Breast epithelium (tissue), 2 donors: ENCODE measurements around a stretch of chr15.

- PRO-cap, result no peak
- RAMPAGE, long total RNA, 2 experiments, result no peak in any of the 2 experiments
Observed at GRCh38 chr15:35209949-35210284, 124.8 kb upstream of the NANOGP8 start.

GRCh38 chr15:35548453-35548815 lies 2.5 kb upstream of the DPH6 start:
- PRO-cap, result no peak
- RAMPAGE, long total RNA, 2 experiments, result no peak in any of the 2 experiments

DNA sequence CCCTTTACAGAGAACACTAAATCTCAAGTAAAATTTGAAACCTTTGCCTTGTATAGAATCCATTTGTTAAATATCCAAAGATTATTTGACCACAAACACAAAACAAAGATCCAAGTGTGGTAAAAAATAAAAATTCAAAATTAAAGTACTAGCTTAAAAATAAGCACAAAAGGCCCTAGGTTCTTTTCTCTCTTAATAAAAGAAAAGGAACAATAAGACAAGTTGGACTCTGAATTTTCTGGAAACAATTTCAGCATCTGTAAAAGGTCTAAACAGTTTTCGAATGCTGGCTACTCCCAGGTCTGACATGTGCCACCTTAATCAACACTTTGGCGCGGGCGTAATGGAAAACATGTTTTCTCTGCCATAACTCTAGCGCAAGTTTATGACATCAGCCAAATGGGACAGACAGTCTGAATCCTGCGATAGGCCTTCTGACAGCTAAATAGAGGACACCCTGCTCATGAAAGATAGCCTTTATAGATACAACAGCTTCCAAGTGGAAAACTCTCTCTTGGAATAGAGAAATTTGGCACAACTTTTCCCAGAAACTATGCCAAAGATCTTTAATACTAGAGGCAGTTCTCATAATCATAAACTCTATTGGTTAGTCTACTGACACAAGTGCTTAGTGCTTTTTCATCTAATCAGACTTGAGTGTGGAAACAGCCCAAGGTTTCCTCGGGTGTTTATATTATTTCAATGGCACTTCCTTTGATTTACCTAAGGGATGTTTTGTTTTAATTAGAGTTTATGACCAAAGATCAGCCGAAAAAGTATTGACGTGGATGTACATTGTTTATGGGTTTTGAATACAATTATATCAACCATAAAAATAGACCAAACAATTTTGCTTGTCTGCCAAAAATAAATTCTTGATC lies 120.0 kb upstream of the DPH6 start:
- PRO-cap, result no peak
- RAMPAGE, long total RNA, 2 experiments, result no peak in any of the 2 experiments

- PRO-cap, result no peak
- RAMPAGE, long total RNA, 2 experiments, result no peak in any of the 2 experiments
Observed at GRCh38 chr15:36106672-36107225, 472.7 kb upstream of the CDIN1 start.

DNA sequence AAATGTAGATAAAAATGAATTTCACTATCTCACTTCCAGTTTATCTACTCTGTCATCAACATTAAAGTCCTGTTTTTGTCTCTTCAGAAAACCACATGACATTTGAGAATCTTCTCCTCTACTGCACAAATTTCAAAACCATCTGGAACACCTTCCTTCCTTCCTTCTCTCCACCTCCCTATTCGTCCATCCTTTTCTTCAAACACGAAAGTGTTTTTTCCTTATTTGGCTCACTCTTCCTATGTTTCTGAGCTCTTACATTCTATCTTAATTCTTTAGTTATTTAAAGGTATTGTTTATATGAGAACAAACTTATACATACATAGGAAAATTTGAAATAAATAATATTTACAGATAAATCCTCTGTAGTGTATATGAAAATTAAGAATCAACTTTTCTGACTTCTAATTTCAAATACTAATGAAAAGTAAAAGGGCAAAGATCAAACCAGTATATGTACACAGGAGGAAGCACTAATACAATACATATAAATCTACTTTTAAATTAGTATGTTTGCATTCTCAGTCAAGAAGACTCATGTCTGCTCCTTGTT lies 131.0 kb downstream of the MEIS2 start:
- PRO-cap, result no peak
- RAMPAGE, long total RNA, 2 experiments, result no peak in any of the 2 experiments

DNA sequence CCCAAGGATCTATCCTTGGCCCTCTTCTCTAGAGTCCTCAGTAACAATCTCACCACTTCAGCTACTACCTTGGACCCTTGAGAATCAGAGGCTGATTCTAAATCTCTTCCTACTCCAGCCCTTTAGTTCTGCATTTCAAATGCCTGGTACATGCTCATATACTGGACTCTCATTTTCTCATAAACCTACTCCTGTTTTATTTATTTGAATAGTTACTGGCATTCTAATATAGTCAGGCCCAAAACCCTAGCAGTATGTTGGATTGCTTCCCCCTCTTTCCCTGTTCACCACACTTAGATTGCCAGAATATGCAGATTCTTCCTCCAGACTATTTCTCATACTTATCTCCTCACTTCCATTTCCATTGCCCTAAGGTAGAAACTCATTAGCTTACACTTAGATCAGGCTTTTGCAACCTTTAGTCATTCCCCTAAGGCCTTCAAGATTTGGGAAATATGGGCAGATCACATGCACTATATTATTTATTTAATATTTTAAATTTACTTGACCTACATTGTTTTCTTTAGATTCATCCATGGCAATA lies 99.0 kb downstream of the MEIS2 start:
- PRO-cap, result no peak
- RAMPAGE, long total RNA, 2 experiments, result no peak in any of the 2 experiments

DNA sequence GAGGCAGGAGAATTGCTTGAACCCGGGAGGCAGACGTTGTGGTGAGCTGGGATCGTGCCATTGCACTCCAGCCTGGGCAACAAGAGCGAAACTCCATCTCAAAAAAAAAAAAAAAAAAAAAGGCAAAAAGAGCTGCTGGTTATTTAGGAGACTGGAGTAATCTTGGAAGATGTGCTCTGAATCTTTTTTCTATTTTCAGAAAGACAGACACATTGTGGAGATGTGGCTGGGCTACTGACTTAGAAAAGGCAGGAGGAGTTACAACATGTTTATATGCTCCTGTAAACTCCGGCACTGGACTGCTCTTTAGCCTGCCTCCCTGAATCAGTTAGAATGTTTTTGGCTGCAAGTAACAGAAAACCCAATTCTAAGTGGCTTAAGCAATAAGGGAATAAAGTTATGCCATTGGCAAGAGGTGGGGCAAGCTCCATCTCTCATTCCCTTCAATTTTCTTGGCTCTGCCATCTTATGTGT lies 22.2 kb upstream of the MEIS2 start:
- PRO-cap, result no peak
- RAMPAGE, long total RNA, 2 experiments, result no peak in any of the 2 experiments

- PRO-cap, result no peak
- RAMPAGE, long total RNA, 2 experiments, result no peak in any of the 2 experiments
Observed at GRCh38 chr15:38332434-38333248, 80.0 kb downstream of the SPRED1 start.

GRCh38 chr15:38652925-38653541 lies 88.4 kb upstream of the RASGRP1 start:
- PRO-cap, result no peak
- RAMPAGE, long total RNA, 2 experiments, result no peak in any of the 2 experiments

DNA sequence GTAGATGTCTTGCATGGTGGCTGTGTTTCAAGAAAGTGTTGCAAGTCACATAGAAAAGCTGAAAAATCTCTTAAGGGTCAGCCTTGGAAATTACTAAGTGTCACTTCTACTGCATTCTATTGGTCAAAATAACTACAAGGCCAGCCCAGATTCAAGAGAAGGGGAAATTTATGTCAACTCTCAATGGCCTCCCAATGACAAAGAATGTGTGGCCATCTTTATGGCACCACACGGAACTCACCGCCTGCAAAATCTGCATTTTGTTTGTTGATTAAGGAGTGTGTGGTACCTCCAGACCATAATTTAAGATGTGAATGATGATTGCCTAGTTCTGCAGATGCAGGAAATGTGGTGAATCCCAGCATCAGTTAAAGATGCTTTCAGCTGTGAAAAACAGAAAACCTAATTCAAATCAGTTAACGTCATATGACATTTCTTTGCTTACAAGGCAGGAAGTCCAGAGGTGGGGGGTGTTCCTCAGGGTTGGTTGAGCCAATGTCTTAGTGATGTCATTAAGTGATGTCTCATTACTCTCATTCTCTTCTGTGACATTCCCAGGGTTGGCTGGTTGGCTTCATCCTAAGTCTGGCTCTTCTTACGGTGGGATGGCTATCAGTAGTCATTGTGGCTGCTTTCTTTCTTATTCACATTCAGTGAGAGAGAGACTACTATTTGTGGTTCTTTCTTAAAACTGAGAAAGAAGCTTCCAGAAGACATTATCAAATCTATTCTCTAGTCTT lies 106.0 kb upstream of the RASGRP1 start:
- PRO-cap, result no peak
- RAMPAGE, long total RNA, 2 experiments, result no peak in any of the 2 experiments

- PRO-cap, result no peak
- RAMPAGE, long total RNA, 2 experiments, result no peak in any of the 2 experiments
Observed at GRCh38 chr15:38671493-38672254, 107.1 kb upstream of the RASGRP1 start.

DNA sequence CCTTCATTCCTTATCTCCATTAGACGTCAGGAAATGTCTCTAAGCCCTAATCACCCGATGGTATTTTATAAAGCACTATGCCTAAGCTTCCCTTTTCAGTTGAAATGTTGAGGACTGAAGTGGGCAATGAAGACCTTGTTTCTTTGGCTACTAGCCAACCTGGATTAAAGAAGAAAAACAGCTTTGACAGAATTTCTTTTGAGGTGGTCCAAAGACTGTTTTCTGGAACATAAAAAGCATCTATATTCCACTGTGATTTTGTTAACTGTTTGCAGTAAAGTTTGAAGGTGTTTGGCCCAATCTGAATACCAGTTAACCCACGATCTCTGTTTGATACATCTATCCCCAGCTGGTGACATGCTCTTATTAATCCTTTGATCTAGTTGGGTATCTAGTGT lies 263.8 kb upstream of the RASGRP1 start:
- PRO-cap, result no peak
- RAMPAGE, long total RNA, 2 experiments, result no peak in any of the 2 experiments

DNA sequence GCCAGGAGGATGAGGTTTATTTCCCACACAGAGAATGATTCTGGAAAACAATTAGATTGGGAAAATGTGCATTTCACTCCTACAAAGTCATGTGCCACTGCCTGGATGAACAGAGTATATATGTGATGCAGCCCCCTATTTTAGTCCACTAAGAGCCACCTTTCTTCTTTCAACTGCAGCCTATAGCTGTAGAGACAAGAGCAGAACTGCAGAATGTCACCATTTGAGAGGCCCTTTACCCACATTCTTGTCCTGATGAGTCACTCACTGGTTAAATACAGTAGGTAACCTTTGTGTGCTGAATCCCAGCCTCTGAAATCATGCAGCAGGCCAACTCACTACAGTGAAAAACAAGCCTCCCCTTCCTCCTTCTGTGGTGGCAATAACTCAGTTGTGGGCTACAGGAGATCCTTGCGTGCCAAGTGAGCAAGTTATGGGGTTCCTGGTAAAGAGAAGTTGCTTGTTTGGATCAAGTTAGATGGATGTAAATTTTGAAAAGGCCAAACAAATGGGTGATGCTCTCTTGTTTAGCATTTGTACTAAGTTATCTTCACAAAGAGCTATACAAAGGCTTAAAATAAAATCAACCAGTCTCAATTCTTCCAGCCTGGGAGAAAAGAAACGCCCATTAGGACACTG lies 452.6 kb upstream of the THBS1 start:
- PRO-cap, result no peak
- RAMPAGE, long total RNA, 2 experiments, result no peak in any of the 2 experiments

DNA sequence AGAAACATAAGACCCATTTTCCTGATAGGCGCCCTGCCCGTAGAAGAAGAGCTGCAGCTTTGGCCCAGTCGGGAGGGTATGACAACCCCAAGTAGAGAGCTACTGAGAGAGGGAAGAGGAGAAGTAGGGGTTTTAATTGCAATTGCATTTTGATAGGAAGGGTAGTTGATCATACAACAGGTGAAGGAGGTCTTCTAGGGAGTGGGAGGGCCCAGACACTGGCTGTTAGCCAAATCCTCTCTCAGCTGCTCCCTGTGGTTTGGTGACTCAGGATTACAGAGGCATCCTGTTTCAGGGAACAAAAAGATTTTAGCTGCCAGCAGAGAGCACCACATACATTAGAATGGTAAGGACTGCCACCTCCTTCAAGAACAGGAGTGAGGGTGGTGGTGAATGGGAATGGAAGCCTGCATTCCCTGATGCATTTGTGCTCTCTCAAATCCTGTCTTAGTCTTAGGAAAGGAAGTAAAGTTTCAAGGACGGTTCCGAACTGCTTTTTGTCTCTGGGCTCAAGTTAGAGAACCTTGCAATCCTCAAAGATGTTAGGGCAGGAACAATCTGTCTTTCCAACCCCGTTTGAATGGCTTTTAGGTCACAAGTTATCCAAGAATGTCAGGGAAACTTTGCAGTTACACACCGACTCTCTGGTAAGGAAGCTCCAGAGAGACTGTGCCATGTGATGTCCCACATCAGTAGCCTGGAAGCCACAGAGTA lies 408.8 kb upstream of the THBS1 start:
- PRO-cap, result no peak
- RAMPAGE, long total RNA, 2 experiments, result no peak in any of the 2 experiments

DNA sequence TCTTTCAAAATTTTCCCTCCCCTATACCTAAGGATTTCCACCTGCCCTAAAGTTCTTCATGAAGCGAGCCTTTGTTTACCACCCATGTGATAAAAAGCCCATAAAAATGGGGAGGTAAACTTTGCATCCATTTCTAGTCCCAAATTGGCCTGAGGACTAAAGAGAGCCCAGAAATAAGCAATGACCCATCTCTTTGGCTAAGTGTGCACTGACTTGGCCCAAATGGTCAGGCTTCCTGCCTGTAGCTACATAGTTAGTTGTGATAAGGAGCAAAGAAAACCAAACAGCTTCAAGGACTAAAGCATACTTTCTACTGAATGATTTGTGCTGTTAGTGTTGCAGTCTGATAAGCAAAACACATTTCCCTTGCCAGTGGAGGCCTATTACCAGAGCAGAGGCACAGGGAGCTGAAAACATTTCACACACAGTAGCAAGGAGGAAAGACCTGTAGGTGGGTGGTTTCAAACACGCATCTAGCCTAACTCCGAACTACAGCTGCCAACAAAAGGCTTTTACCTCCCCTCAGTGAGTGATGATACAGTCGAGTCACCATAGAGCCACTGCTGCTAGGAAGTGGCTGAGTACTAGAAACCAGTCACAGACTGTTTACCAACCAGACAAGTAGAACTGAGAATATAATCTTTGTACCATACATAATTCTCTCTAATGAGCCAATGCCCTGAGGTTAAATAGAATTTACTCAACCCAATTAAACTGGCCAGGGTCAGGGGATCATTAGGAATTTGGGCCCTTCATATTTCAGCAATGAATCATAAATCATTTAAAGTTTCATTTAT lies 222.4 kb upstream of the THBS1 start:
- PRO-cap, result no peak
- RAMPAGE, long total RNA, 2 experiments, result no peak in any of the 2 experiments

DNA sequence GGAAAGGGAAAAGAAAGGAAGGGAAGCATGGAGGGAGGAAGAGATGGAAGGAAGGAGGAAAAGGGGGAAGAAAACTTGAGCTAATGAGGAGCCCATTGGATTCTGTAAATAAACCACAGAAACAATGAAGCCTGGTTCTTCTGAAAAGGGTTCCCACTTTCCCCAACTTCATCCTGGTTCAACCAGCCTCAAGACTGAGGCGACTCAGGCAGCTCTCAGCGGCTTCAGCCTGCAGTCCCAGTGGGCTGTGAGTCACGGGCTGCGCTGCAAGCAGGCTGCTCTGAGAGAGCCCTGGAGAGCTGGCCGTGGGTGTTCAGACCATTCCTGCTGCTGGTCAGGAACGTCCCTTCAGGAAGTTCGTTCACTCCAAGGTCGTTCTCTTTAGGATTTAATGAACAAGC lies 69.6 kb upstream of the THBS1 start:
- PRO-cap, result no peak
- RAMPAGE, long total RNA, 2 experiments, result no peak in any of the 2 experiments

GRCh38 chr15:39585146-39586199 lies 4.6 kb downstream of the THBS1 start:
- PRO-cap, result no peak
- RAMPAGE, long total RNA, 2 experiments, result no peak in any of the 2 experiments

- PRO-cap, result no peak
- RAMPAGE, long total RNA, 2 experiments, result no peak in any of the 2 experiments
Observed at GRCh38 chr15:39586307-39587201, 5.7 kb downstream of the THBS1 start.

DNA sequence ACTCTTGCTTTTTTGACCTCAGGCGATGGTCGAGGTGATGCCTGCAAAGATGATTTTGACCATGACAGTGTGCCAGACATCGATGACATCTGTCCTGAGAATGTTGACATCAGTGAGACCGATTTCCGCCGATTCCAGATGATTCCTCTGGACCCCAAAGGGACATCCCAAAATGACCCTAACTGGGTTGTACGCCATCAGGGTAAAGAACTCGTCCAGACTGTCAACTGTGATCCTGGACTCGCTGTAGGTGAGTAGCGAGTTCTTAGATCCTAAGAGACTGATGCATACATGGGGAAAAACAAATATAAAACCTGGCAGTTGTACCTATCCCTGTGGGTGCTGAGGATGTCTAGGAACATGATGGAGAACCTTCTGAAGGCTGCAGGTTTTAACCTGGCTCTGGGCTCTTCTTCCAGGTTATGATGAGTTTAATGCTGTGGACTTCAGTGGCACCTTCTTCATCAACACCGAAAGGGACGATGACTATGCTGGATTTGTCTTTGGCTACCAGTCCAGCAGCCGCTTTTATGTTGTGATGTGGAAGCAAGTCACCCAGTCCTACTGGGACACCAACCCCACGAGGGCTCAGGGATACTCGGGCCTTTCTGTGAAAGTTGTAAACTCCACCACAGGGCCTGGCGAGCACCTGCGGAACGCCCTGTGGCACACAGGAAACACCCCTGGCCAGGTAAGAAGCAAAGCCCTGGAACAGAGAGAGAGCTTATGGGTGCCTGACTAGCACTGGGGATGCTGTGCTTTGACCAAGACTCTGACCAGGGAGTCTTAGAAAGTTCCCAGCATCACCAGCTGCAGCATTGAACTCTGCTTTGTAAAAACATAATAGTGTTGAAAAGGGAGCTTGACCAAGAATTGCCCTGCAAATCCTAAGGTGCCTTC lies 12.3 kb downstream of the THBS1 start:
- PRO-cap, result no peak
- RAMPAGE, long total RNA, 2 experiments, result no peak in any of the 2 experiments

- PRO-cap, result no peak
- RAMPAGE, long total RNA, 2 experiments, result no peak in any of the 2 experiments
Observed at GRCh38 chr15:39629352-39629819, 48.5 kb downstream of the THBS1 start.